ENCODE results near the gene SORT1.

GRCh38 chr1:109237554-109238380 is 11.6 kb upstream of the CELSR2 start:
- PRO-cap: no peak

- PRO-cap: no peak
Measured at GRCh38 chr1:109312109-109312778, 5.4 kb upstream of the MYBPHL start.

GRCh38 chr1:109341625-109342310 is 35.0 kb upstream of the MYBPHL start:
- PRO-cap: no peak

- PRO-cap: no peak
Measured at GRCh38 chr1:109389179-109389747, 8.5 kb downstream of the SORT1 start.

- PRO-cap: bidirectional peak, plus-strand start at chr1:109398179, minus-strand start at chr1:109397903
Measured at GRCh38 chr1:109397524-109398407, at the start of gene SORT1. Gene SORT1, minus strand, starts transcription at chr1:109397918.

DNA sequence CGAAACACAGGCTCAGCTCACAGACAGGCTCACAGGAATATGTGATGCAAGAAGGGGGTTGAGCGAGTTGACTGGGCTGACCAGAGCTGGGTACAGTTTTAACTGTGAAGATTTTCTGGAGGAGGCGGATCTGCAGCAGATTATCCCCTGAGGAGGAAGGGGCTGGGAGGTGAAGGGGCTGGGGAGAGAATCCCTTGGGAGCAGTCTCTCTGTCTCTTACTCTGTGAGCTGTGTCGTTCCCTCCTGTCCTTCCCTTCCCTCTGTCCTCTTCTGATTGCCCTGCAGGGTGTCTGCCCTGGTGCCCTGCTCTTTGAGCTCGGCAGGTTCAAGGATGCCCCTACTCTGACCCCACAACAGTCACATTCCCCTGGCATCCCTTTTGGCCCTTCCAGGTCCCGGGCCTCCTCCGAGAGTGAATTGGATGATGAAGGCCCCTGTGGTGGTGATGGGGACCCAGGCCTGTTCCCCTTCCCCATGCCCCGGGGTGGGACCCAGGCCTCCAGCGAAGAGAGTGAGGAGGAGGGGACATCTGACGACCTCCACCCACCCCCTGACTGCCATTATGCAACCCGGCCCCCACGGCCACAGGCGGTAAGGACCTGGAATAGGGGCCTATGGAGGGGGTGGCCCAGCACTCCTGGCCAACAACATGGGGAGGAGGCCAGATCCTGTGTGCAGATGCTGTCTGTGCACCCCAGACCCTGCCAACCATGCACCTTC is 4.2 kb upstream of the CYB561D1 start:
- PRO-cap: no peak

GRCh38 chr1:109492975-109493545 is 834 bp upstream of the CYB561D1 start:
- PRO-cap: no peak

GRCh38 chr1:109532179-109532697 is 7.4 kb upstream of the GPR61 start:
- PRO-cap: no peak

- PRO-cap: no peak
Measured at GRCh38 chr1:109535892-109536777, 3.5 kb upstream of the GPR61 start.

DNA sequence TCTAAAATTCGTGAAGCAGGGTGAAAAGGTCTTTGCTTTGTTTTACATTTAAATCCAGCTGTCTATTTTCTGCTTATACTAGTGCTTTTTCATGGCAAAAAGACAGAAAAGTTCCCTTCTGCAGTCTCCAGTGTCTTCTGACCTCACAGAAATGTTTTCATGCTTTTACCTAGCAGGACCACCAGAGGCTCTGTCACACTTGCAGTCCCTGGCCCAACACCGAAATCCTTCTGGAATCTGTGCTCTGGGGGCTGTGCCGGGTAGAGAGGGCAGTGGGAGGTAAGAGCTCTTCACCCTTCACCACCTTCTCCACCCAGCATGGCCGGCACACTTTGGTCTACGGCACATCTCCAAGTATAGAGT is 20.8 kb downstream of the GNAT2 start:
- PRO-cap: no peak

GRCh38 chr1:109618739-109619289 is 602 bp downstream of the GNAT2 start:
- PRO-cap: no peak

DNA sequence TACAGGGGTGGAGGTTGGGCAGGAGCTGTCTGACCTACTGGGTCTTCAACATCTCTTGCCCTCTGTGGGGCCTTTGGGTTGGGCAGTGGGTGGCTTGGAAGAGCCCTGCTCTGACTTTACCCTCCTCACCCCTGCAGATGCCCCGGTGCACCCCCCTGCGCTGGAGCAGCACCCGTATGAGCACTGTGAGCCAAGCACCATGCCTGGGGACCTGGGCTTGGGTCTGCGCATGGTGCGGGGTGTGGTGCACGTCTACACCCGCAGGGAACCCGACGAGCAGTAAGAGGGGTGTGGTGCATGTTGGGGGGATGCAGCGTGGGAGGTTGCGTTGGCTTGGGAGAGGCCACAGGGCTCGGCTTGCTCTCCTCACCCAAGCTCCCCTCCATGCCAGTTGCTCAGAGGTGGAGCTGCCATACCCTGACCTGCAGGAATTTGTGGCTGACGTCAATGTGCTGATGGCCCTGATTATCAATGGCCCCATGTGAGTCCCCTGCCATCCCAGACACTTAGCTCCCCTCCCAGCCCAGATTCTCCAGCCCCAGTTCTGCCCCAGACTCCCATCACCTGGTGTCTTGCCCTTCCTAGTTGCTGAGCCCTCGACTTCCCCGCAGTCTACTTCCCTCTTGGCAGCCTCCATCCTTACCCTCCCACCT is 7.5 kb downstream of the AMPD2 start:
- PRO-cap: no peak

GRCh38 chr1:109632495-109633344 is 13.1 kb downstream of the AMPD2 start:
- PRO-cap: no peak

- PRO-cap: no peak
Measured at GRCh38 chr1:109782690-109783039, 18.9 kb upstream of the EPS8L3 start.

DNA sequence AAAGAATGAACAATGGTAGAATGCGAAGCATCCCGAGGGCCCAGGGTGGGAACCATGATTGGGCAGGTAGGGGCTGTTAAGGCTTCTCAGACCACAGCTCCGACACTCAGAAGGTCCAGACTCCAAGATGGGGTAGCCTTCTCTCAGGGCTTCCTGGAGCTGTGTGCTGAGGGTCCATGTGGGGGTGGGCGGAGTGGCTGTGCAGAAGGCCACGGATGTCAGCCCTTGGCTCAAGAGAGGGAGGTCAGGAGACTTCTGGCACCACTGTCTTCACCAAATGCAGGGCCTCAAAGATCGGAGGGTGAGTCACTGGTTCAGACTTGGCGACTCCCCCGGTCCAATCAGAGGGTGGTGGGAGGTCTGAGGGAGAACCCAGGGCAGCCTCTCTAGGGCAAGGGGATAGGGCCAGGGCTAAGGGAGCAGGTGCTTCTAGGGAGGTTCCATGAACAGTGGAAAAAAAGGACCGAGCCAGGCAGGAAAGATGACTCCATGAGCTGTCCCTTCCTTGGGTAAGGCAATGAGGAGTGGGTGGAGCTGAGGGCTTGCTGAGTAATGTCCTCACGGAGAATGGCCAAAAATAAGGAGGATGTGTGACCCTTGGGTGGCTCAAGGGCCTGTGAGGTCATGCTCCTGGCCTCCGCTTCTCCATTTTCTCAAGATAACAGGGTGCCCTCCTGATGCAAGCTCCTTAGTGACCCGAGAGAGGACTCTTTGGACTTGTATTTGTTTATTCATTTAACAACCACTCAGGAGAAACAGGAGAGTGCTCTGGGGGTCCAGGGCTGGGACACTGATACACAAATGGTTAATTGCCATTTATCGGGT is 58.5 kb upstream of the EPS8L3 start:
- PRO-cap: no peak

DNA sequence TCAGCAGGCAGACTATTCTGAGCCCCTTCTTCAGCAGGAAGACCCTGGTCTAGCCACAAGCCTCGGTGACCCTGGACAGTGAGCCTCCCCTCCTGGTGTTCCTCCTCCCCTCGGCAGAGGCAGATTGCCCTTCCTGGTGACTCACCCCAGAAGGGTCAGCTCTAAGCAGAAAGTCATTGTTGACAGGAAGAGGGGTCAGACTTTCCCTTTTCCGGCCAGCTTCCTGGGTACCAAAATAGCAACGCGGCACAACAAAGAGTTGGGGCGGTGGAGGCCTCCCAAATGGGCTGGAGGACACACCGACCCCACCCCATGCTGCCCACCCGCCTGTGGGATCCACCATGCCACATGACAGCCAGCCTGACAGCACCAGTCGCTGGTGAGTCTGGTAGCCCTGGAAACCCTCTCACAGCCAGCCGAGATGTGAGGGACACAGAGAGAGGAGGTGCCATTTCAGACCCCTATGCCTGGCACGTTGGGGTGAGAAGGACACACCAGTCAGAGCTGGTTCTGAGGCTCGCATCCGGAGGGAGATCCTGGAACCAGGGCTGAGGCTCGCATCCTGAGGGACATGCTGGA is 14.7 kb upstream of the CSF1 start:
- PRO-cap: no peak

DNA sequence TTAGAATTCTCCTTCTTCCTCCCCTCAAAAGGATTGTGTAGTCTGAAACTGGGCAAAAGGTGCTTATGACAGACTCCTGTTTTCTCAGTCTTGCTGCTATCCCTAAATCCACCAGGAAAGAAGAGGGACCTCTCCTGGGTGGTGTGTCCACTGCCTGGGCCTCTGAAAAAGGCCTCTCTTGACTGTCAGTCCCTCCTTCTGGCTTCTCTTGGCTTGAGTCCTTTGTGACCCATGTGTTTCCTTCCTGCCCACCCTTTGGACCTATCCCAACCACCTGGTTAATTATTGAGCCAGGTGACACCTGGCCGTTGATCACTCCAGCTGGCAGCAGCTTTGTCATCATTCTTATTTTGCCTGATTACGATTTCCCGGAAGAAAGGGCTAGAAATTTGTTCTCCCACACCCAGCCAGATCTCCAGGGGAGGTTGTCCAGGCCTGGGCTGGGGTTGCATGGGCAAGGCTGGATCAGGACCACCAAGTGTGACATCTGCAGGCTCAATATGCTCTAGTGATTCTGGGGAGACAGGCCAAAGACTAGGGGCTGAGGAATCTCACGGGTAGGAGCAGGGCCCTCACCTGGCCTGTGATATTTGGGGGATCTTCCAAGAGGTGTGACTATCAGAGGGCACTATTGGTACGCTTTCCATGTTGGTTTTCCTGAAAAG is 24.8 kb downstream of the CSF1 start:
- PRO-cap: no peak

DNA sequence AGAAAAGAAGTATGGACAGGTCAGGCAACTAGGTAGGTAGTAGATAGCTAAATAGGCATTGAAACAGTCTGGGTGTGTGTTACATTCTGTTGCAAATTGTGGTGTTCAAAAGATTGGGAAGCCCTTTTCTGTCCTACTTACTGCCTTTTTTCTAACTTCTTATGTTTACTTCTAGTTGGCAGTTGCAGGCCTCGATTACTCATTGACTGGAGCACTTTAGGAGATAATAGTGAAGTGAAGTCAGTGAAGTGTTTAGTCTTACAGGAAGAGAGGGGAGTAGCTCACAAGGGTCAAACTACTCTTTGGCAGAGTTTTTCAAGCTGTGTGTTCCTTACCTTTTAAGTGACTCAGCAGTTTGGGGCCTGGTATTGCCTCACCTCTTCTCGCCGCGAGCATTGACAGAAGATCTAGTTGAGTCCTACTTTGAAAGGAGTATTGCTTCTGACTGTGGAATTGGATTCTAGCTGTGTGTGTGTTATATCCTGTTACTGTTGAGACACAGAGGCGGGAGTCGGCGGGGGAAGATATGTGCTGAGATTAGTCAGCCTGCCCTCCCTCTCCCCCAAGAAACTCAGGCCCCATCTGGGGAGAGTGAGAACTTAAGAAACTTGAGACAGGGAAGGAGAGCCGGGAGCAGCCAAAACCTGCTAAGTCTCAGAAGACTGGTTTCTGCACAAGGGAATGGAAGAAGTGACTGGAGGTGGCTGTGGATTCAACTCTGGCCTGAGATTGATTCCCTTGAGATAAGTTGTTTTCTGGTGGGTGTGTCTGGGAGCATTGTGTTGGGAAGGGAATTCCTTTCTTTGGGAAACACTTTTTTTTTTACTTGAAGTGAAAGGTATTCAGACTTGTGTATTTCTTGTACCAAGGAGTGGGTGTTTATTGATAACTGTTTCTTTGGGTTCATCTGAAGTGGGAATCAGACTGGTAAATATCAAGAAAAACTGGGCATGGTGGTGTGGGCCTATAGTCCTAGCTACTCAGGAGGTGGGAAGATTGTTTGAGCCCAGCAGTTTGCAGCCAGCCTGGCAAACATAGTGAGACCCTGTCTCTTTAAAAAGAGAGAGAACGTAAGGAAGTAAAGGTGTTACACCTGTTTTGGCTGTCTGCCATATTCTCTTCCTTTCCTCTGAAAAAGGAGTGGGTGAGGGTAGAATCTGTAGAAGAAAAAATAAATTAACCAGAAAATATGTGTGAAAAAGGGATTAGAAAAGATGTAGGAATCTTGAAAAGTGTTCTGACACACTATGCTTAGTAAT is 19.6 kb downstream of the AHCYL1 start:
- PRO-cap: no peak

GRCh38 chr1:110030983-110031432 is 3.4 kb upstream of the STRIP1 start:
- PRO-cap: no peak

- PRO-cap: no peak
Measured at GRCh38 chr1:110067789-110068371, 2.6 kb downstream of the ALX3 start.

Measured in ureter (tissue), 1 donor.